ENCODE data around the genes TWSG1 and APCDD1.

GRCh38 chr18:9255109-9256225 is 79.1 kb upstream of the TWSG1 start:
- PRO-cap, result no peak

DNA sequence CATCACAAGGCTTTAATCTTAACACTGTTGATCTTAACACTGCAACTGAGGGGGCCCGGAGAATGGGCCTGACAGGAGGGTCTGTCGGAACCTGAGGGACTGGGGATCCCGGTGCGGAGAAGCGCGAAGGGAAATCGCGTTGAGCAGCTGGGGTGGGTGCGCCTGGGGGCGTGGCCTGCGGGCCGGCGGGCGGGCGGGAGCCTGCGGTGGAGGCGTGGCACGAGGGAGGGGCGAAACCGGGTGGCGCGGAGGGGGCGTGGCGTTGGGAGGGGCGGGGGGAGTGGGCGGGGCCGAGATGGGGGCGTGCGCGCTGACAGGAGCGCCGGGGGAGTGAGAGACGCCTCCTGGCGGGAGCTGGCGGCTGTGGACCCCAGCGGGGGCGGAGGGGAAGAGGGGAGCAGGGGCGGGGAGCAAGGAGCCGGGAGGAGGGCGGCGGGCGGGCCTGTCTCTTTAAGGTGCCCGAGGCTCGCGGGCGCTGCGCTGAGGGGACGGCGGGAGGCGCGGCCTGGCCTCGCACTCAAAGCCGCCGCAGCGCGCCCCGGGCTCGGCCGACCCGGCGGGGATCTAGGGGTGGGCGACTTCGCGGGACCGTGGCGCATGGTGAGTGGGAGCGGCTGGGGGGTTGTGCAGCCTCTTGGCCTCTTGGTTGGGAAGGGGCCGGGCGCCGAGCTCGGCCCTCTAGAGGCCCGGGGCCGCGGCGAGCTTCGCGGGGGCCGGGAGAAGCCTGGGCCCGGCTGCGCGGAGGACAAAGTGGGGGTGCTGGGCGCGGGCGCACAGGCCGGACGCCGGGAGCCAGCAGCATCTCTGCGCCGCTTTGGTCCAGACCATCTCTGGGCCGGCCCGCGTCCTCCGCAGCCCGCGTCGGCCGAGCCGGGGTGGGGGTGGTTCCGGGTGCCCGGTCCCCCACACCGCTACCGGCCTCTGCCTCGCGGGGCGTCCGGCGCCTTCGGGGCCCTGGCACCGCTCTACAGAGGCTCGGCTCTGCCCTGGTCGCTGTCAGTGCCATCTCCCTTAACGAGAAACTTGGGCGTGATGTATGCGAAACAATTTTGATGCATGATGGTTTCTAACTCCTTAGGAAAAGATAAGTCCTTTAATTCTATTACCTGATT is at the start of gene TWSG1:
Gene TWSG1 (plus strand): TSS at position 453 of the 1,112 bp plus-strand sequence.
- PRO-cap, result bidirectional peak, plus-strand start at position 333 of the sequence, minus-strand start at position 101 of the sequence; unidirectional peak, plus-strand start at position 471 of the sequence

GRCh38 chr18:9433502-9433893 is 41.8 kb upstream of the RALBP1 start:
- PRO-cap, result no peak

DNA sequence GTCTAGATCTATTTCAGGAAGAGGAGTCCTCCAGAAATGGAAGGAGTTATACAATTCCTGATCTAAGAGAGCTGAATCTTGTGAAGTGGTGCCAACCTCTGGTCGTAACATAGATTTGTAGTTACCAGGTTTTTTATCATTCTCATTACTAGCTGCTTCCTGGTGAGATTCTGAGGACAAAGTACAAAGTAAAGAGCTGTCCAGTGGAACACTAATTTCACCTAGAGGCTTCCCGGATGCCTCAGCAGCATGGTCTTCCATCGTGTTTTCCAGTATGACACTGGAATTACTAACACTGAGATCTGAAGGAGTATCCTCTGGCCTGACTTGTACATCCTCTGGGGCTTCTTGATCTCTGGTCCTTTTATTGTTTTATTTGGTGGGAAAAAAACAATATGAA is 44.0 kb downstream of the PPP4R1 start:
- PRO-cap, result no peak

GRCh38 chr18:9683514-9683713 is 24.7 kb upstream of the RAB31 start:
- PRO-cap, result no peak

DNA sequence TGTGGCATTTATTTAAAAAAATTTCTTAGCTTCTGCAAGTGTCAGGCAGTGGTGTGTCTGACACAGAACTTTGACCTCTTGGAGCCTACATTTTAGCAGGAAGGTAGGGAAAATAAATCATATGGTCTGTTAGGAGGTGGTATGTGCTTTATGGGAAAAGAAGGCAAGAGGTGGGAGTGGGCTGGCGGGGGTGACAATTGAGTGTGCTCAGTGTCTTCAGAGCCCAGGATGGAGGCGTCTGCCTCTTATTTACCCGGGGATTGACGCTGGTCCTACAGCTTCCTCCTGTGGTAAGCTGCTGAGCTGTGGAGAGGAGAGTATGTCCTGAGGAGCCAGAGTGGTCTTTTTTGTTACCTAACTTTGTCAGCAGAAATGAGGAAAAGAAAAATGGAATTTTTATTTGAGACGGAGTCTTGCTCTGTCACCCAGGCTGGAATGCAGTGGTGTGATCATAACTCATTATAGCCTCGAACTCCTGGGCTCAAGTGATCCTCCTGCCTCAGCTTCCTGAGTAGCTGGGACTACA is 8.3 kb downstream of the RAB31 start:
- PRO-cap, result no peak

DNA sequence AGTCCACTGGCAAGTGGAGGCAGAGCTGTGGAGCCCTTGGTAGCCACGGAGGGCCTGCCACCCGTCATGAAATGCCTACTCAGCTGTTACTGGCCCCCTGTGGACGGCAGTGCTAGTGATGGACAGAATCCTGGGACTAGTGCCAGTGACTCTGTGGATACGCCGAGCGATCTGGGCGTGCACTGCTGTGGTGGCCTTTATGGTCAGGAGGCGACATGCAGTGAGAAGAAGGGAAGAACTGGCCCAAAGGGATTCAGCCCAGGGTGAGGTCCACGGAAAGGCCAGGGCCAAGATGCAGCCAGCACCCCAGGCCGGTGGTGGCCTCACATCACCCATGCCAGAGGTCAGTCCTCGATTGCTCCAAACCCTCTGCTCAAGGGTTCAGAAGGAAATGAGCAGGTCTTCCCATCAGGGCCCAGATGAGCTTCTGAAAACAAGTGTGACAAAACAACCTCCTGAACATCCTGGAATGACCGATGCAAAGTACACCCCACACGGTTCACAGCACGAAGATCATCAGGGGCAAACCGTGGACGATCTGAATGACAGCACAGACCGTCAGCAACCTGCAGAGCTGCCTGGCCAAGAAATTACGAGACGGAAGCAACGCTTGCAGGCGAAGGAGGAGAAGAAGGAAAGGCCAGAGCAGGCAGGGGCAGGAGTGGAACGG is 53.7 kb upstream of the TXNDC2 start:
- PRO-cap, result no peak

GRCh38 chr18:9929116-9929931 is 15.5 kb downstream of the VAPA start:
- PRO-cap, result no peak

DNA sequence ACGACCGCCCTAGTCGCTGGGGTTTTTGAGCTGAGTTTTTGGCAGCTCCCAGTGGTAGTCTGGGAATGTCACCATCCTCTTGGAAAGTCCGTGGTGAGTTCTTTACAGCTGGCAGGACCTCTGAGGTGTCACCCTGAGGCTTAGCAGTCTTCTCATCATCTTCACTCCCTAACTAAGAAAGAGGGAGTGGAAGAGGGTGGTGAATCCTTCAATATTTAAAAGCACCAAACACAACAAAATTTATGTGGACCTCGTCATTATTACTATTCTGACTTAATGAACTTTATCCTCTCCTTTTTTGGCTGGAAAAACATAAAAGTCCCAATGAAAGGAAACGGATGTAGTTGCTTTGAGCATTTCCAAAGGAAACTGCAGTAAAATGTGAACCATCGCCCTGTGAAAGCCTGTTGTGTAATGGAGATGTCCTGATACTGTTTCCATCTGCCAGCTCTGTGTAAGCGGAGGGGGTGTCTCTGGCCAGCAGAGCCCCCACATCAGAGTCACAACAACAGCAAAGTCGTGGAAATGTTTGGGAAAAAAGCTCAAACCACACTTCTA is 78.7 kb downstream of the VAPA start:
- PRO-cap, result no peak

- PRO-cap, result no peak
Observed at GRCh38 chr18:10068137-10068704, 154.4 kb downstream of the VAPA start.

GRCh38 chr18:10078322-10078561 is 164.4 kb downstream of the VAPA start:
- PRO-cap, result no peak

- PRO-cap, result bidirectional peak, plus-strand start at chr18:10454635, minus-strand start at chr18:10454524
Observed at GRCh38 chr18:10454011-10454796, at the start of gene APCDD1. TSS of gene APCDD1 (plus strand) at chr18:10454635.

- PRO-cap, result no peak
Observed at GRCh38 chr18:11005395-11006104, 143.8 kb downstream of the PIEZO2 start.

- PRO-cap, result no peak
Observed at GRCh38 chr18:11751722-11753157, 63.2 kb downstream of the GNAL start.

GRCh38 chr18:11980173-11980973 is 934 bp upstream of the IMPA2 start:
- PRO-cap, result unidirectional peak, minus-strand start at chr18:11980871

DNA sequence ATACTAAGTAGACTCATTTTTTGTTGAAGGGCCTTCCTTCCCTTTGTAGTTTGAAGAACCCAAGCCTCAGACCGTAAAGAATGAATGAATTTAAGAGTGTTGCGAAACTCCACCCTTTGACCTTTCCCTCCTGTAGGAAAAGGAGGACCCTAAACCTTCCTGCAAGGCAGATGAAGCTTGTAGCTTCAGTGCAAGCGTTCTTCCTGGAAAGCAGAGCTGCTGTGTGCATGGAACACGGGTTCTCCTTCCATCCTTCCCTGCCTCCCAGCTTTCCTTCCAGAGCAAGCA is 1.7 kb downstream of the IMPA2 start:
- PRO-cap, result no peak

DNA sequence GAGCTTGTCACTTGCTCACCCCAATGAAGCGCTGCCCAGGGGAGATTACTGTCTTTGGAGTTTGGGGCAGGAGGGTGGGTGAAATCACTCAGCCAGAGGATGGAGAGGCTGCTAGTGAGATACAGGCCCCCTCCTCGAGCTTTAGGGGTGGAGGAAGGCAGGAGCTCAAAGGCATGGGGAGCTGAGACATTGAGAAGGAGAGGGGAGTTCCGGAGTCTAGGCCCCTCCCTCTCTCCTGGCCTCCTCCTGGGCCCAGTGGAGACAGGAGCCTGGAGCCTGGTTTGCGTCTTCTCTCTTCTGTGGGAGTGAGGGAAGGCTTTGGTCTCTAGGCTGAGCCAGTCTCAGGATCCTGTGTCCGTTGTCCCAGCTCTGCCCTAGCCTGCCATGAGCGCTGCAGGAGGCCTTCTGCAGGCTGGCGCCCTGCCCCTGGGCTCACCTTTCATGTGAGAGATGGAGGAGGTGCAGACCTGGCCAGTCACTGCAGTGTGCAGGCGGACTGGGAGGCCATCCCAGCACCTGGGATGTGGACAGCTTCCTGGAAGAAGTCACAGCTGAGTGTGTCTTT is 8.6 kb downstream of the IMPA2 start:
- PRO-cap, result no peak

DNA sequence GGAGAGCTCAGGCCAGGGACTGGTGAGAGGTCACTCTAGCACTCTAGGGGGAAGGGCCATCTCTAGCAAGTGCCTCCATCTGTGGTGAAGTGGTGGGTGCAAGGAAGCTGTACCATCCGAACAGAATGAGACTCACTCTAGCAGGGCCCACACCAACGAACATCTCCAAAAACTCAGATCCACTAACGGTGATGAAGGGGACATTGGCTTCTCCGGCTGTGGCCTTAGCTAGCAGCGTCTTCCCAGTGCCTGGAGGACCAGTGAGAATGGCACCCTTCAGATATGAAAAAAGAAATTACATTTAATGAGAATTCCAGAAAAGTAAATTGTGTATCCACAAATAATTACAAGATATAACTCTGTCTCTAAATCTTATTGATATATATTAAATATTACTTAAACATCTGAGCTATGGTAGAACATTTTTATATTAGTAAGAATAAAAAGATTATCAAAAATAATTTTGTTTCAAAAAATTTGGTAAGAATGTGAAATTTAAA is 20.4 kb downstream of the AFG3L2 start:
- PRO-cap, result no peak

DNA sequence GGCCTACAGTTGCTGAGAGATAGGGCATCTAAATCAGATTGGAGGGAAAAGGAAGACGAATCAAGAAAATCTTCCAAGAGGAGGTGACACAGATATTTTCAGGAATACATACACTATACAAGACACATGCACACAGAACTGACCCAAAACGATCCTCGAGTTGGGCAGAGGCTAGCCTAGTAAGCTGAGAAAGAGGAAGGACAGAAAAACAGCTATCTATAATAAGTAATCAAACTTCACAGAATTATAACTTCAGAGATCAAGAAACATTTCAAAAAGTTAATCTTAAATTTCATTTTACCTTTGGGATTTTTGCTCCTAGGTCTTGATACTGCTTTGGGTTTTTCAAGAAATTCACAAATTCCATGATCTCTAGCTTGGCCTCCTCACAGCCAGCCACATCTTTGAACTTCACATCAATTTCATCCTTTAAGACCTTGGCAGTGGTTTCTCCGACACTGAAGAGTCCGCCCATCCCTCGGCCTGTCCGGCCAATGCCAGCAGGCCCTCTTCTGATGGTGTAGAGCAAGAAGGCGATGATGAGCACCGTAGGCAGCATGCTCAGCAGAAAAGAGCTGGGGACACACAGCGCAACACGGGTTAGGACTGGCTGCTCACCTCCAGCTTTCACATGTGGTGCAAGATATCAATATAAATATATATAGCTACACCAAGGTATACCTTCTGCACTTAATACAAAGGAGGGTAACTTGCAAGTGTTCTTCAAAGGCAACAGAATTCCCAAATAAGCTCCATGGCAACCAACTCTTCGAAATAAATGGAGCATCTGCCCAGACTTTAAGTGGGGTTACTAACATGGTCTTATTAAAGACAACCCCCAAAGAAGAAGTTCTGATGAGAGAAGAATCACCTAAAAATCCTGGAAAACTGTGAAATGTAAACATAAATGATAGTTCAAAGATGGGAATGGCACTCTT is 18.4 kb downstream of the AFG3L2 start:
- PRO-cap, result no peak

DNA sequence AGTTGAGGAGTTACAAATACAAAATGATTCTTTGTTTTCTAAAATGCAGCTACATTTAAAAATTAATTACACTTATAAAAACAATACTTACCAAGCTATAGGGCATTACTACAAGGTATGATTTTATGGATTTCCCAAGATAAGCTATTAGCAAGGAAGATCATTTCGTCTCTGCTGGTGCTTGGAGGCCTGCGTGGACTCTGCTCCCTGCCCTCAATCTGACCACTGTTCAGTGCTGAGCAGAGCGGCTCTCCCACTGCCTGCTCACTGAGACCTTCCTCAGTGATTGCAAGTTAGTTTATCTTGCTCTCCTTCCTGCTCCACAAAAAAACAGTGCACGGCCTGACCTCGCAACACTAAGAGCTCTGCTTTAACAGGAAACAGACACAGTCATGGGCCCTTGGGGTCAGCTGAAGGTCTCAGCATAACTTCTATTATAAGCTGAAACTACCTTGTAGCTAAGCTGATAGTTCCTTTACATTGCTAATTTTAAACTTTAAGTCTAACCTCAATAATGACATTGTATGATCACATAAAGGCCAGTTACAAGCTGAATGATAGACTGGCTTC is 53.1 kb downstream of the PRELID3A start:
- PRO-cap, result unidirectional peak, minus-strand start at position 269 of the sequence